GM12878 (cell line): Measurements from ENCODE around the gene KCNAB2.

DNA sequence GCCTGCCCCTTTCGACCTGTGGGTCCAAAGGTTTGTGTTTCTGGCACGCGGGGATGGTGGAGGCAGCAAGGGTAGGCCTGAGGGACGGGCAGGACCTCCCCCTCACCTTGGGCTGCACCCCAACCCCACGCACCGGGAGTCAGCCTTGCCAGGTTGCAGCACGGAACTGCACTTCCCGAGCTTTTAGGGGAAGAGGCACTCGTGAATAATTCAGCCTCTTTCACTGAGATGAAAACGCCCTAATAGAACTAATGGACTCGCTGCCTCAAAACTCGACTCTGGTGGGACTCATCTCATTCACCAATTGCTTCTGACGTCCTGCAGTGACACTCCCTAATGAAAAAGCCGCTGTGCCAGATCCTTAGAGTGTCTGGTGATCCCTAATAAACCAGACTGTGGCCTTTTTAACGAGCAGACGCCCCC, at the start of gene KCNAB2:
KCNAB2 (plus strand) TSS at position 138 of the 423 bp plus-strand sequence.
- RAMPAGE, long total RNA, result no peak
- RRBS, 2 experiments, result no CpG with 5 or more reads among the region's 16 CpGs
CAGE:
- cytosol, long polyA minus RNA, result no peak
- cytosol, long polyA plus RNA, result no peak
- long polyA plus RNA, result no peak
- nucleolus, long total RNA, result no peak
- nucleus, long polyA plus RNA, result no peak
- nucleus, long total RNA, result no peak

GRCh38 chr1:6179008-6179459, 1.1 kb downstream of the CHD5 start:
- RAMPAGE, long total RNA, result no peak
- RRBS, 2 experiments, result 6 to 11% methylated on average over 7 to 14 of the region's 31 CpGs
CAGE:
- cytosol, long polyA minus RNA, result no peak
- cytosol, long polyA plus RNA, result no peak
- long polyA plus RNA, result no peak
- nucleolus, long total RNA, result no peak
- nucleus, long polyA plus RNA, result no peak
- nucleus, long total RNA, result no peak

DNA sequence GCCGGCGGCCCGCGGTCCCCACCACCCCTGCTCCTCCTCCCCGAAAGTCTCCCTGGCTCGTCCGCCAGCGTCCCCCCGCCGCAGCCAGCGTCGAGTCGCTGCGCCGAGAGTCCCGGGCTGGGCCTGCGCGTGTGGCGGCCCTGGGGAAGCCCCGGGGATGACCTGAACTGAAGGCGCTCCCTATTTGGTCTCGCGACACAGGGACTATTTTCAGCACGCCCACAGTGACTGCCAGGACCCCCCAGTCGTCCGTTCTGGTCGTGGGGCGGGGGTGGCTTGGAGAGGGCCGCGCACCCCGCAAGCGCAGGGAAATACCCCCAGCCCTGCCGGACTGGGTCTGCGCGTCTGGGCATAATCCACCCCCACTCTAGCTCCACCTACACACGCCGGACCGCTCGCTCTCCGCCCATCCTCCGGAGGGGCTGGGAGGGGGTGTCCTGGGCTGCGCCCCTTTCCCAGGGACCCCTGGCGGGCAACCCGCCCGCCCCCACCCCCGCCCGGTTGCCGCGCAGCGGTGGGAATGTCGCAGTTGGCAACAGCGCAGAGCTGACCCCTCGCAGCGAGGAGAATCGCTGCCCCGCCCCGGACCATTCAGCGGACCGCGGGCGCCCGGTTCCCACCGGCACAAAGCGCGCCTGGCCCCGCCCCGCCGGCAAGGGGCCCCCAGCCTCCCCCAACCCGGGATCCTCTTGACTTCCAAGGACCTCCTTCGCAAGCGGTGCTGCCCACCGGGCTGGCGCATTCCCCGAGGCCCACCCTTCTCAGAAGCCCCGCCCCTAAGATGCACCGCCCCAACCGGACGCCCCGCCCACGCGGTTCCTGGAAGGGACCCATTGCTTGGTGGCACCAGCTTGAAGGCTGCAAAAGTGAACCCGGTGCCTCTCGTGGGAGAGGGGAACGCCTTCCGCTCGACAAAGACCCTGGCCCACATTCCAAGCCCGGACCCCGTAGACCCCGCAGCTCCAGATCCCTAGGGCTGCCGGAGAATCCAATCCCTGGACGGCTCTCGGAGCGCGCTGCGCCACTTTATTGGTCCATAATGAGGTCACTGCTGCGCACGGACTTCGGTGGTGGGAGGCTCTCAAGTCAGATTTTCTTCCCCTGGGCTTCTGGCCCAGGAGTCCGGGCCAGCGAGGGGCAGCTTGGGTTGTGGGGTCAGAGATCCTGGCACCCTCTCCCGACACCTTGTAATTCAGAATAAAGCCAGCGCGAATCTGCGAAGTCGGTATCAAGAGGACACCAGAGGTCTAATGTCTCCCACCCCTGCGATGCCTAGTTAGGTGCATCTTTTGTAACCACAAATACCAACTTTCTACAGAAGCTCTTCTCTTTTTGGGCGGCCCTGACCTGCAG, 1.8 kb downstream of the HES3 start:
- RAMPAGE, long total RNA, result no peak
- RRBS, 2 experiments, result 2 to 3% methylated on average over 46 to 56 of the region's 107 CpGs
CAGE:
- cytosol, long polyA minus RNA, result no peak
- cytosol, long polyA plus RNA, result no peak
- long polyA plus RNA, result no peak
- nucleolus, long total RNA, result no peak
- nucleus, long polyA plus RNA, result no peak
- nucleus, long total RNA, result no peak

GRCh38 chr1:6248834-6249785, 5.1 kb downstream of the HES3 start:
- RAMPAGE, long total RNA, result no peak
- RRBS, 2 experiments, result 7 to 8% methylated on average over 33 to 45 of the region's 106 CpGs
CAGE:
- cytosol, long polyA minus RNA, result no peak
- cytosol, long polyA plus RNA, result no peak
- long polyA plus RNA, result no peak
- nucleolus, long total RNA, result no peak
- nucleus, long polyA plus RNA, result no peak
- nucleus, long total RNA, result no peak

- RAMPAGE, long total RNA, result no peak
- RRBS, 2 experiments, result no CpG with 5 or more reads among the region's 37 CpGs
CAGE:
- cytosol, long polyA minus RNA, result no peak
- cytosol, long polyA plus RNA, result no peak
- long polyA plus RNA, result no peak
- nucleolus, long total RNA, result no peak
- nucleus, long polyA plus RNA, result no peak
- nucleus, long total RNA, result no peak
These were observed 15.4 kb upstream of the GPR153 start for GRCh38 chr1:6275967-6276981.

DNA sequence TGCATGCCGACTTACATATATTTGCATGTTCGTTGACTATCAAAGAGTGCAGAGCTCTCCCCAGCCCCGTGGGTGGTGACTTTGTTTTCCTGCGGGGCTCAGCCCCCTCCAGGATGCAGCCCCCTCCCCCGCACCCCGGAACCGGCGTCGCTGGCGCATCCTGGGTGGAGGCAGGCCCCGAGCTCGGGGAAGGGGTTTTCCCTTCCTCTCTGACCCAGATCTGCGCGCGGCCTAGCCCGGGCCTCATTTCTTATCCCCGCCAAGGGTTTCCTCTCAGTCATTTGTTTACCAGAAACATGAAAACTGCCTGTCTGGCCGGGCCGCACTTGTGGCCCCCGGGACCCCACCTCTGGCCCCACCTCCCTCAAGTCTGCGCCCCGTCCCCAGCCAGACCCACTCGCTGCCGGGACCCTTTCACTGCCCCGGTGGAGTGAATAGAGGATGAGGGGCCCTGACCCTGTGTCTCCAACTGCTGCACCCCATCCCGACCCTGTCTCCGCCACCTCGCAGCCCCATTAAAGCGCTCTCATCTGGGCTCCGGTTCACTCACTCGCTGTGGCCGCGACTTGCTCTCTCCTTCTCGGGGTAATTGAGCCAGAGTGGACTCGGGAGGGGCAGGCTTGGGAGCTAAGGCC, 5.5 kb downstream of the TNFRSF25 start:
- RAMPAGE, long total RNA, result no peak
- RRBS, 2 experiments, result 7 to 22% methylated on average over 8 to 19 of the region's 35 CpGs
CAGE:
- cytosol, long polyA minus RNA, result no peak
- cytosol, long polyA plus RNA, result no peak
- long polyA plus RNA, result no peak
- nucleolus, long total RNA, result no peak
- nucleus, long polyA plus RNA, result no peak
- nucleus, long total RNA, result no peak

GRCh38 chr1:6473822-6474665, 8.1 kb upstream of the TNFRSF25 start:
- RAMPAGE, long total RNA, result no peak
- RRBS, 2 experiments, result 26 to 49% methylated on average over 6 of the region's 25 CpGs
CAGE:
- cytosol, long polyA minus RNA, result no peak
- cytosol, long polyA plus RNA, result no peak
- long polyA plus RNA, result no peak
- nucleolus, long total RNA, result no peak
- nucleus, long polyA plus RNA, result no peak
- nucleus, long total RNA, result no peak

GRCh38 chr1:6506099-6506586, 14.7 kb upstream of the PLEKHG5 start:
- RAMPAGE, long total RNA, result no peak
- RRBS, 2 experiments, result 41 to 50% methylated on average over 14 of the region's 29 CpGs
CAGE:
- cytosol, long polyA minus RNA, result no peak
- cytosol, long polyA plus RNA, result no peak
- long polyA plus RNA, result no peak
- nucleolus, long total RNA, result no peak
- nucleus, long polyA plus RNA, result no peak
- nucleus, long total RNA, result no peak

DNA sequence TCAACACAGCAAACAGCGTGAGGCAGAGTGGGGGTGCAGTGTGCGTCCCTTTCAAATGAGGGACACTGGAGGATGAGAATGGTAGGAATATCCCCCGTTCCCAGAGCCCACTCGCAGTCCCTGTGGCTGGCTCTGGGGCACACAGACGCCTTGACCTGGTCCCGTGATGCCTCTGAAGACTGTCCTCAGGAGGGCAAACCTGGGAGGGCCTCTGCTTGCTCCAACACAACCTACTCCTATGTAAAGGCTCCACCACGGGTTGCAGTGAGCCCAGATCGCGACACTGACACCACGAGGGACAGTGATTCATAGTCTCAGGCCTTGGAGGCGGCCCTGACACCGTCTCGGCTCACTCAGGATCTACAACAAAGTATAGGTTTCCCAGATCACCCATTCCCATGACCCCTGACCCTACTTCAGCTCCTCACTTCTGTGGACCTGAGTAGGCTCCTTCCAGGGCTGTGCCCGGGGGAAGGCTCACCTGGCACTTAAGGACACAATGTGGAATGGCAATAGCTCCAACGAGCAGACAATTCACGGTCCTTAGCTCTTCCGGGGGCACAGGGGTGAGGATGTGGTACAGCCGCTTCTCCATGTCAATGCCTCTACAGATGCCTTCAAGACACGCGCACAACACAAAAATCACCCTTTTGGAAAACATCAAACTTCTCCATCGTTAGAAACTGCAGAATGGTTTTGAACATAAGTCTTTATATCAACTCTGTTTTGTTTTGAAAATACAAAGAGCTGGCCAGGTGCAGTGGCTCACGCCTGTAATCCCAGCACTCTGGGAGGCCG, 27.9 kb downstream of the NOL9 start:
- RAMPAGE, long total RNA, result no peak
- RRBS, 2 experiments, result 98% methylated on average over 4 of the region's 23 CpGs
CAGE:
- cytosol, long polyA minus RNA, result no peak
- cytosol, long polyA plus RNA, result no peak
- long polyA plus RNA, result no peak
- nucleolus, long total RNA, result no peak
- nucleus, long polyA plus RNA, result no peak
- nucleus, long total RNA, result no peak

GRCh38 chr1:6587262-6588574, 7.9 kb downstream of the ZBTB48 start:
- RAMPAGE, long total RNA, result no peak
- RRBS, 2 experiments, result 19 to 68% methylated on average over 2 to 4 of the region's 31 CpGs
CAGE:
- cytosol, long polyA minus RNA, result no peak
- cytosol, long polyA plus RNA, result no peak
- long polyA plus RNA, result no peak
- nucleolus, long total RNA, result no peak
- nucleus, long polyA plus RNA, result no peak
- nucleus, long total RNA, result no peak

GRCh38 chr1:6600309-6601603, 1.9 kb downstream of the KLHL21 start:
- RAMPAGE, long total RNA, result no peak
- RRBS, 2 experiments, result 1 to 3% methylated on average over 2 to 5 of the region's 33 CpGs
CAGE:
- cytosol, long polyA minus RNA, result no peak
- cytosol, long polyA plus RNA, result no peak
- long polyA plus RNA, result no peak
- nucleolus, long total RNA, result no peak
- nucleus, long polyA plus RNA, result no peak
- nucleus, long total RNA, result no peak

DNA sequence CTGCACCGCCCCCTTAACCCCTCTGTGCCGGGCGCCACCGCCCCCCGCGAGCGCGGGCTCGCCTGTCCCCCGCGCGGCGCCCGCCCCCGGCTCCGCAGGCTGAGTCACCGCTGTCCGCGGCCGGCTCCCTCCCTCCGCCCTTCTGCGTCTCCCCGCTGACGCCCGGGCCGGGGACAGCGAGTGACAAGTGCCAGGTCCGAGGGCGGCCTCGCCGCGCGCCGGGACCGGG, 192 bp upstream of the KLHL21 start:
- RAMPAGE, long total RNA, result no peak
- RRBS, 2 experiments, result 2% methylated on average over 28 of the region's 35 CpGs
CAGE:
- cytosol, long polyA minus RNA, result no peak
- cytosol, long polyA plus RNA, result no peak
- long polyA plus RNA, result no peak
- nucleolus, long total RNA, result no peak
- nucleus, long polyA plus RNA, result no peak
- nucleus, long total RNA, result no peak

DNA sequence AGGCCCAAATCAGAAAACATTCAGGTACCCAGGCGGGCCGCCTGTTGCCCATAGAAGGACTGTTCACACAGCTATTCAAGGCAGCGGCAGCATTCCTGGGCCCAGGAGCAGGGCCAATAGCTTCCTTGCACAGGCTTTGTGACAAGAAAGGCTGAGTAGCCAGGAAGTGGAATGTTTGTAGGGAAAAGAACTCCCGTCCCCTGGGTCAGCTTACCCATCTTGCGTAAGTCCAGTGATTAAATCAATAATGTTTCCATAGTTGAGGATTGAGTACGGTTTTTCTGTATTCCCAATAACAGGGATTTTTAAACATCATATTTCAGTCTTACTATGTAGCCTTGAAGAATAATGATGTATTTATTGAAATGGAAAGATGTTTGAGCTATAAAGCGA, 1.6 kb upstream of the KLHL21 start:
- RAMPAGE, long total RNA, result no peak
- RRBS, 2 experiments, result no CpG with 5 or more reads among the region's 7 CpGs
CAGE:
- cytosol, long polyA minus RNA, result no peak
- cytosol, long polyA plus RNA, result no peak
- long polyA plus RNA, result no peak
- nucleolus, long total RNA, result no peak
- nucleus, long polyA plus RNA, result no peak
- nucleus, long total RNA, result no peak

GRCh38 chr1:6633710-6634419, 9.2 kb downstream of the THAP3 start:
- RAMPAGE, long total RNA, result no peak
- RRBS, 2 experiments, result no CpG with 5 or more reads among the region's 21 CpGs
CAGE:
- cytosol, long polyA minus RNA, result no peak
- cytosol, long polyA plus RNA, result no peak
- long polyA plus RNA, result no peak
- nucleolus, long total RNA, result no peak
- nucleus, long polyA plus RNA, result no peak
- nucleus, long total RNA, result no peak

DNA sequence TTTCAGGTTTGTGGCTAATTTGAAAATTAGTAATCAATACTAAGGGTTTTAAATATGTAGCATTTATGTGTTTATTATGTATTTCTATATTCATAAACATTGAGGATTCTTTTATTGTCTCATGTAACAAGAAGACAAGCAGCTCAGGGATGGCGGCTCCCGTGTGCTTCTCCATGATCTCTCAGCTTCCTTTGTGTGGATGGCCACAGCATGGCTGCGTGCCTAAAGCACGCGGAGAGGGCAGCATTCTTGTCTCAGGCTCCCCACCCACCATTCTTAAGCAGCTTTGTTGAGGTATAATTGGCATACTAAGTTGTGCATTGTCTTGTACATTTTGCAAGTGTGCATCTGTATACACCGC, 81.5 kb downstream of the CAMTA1 start:
- RAMPAGE, long total RNA, result no peak
- RRBS, 2 experiments, result no CpG with 5 or more reads among the region's 6 CpGs
CAGE:
- cytosol, long polyA minus RNA, result no peak
- cytosol, long polyA plus RNA, result no peak
- long polyA plus RNA, result no peak
- nucleolus, long total RNA, result no peak
- nucleus, long polyA plus RNA, result no peak
- nucleus, long total RNA, result no peak

DNA sequence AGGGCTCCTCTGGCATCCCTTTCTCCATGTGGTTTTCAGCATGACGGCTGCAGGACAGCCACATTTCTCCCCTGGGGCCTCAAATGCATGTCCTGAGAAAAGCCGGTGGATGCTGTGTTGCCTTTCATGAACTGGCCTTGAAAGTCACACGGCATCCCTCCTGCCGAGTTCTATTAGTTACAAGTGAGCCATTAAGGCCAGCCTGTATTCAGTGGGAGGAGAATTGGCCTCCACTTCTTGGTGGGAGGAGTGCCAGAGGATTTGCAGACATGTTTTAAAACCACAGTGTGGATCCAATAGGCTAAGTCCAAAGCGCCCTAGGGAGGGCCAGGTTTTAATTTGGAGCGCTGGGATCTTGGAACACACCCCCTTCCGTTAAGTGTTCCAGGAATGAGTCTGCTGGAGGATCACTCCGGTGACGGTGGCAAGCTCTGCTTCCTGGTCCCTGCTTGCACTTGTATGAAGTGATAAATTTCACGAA, 137.3 kb downstream of the CAMTA1 start:
- RAMPAGE, long total RNA, result no peak
- RRBS, 2 experiments, result no CpG with 5 or more reads among the region's 10 CpGs
CAGE:
- cytosol, long polyA minus RNA, result no peak
- cytosol, long polyA plus RNA, result no peak
- long polyA plus RNA, result no peak
- nucleolus, long total RNA, result no peak
- nucleus, long polyA plus RNA, result no peak
- nucleus, long total RNA, result no peak

DNA sequence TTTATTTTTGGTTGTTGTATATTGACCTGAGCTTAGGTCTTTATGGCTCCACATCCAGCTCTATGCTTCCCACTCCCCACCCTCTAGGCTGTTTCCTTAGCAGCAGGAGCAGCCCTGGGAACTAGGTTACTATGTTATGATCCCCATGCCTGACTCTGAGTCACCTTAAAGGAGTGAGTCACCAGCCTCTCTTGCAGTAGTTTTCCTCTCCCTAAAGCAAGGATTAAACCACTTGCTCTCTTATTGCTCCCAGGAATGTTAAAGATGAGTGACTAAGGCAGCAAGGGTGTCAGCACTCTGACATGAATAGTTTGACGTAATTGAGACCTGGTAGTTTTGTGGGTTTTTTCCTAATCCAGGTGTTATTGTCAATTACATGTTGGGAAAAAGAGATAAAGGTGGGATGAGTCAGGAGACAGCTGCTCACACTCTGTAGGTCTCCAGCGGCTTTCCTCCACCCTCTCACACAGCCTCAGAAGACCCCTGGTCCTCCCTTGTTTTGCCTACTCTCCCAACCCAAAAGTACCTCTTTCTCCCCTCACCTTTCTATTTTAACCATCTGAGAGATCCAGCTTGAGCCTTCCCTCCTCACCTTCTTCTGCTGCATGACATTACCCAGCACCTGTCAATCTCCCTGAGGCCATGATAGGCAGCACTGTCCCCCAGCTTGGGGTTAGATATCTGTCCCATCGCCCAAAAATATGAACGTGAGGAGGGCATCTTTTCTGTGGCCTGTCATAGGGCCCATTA, 369.1 kb upstream of the VAMP3 start:
- RAMPAGE, long total RNA, result no peak
- RRBS, 2 experiments, result no CpG with 5 or more reads among the region's 4 CpGs
CAGE:
- cytosol, long polyA minus RNA, result no peak
- cytosol, long polyA plus RNA, result no peak
- long polyA plus RNA, result no peak
- nucleolus, long total RNA, result no peak
- nucleus, long polyA plus RNA, result no peak
- nucleus, long total RNA, result no peak

GRCh38 chr1:7471585-7472360, 299.3 kb upstream of the VAMP3 start:
- RAMPAGE, long total RNA, result no peak
- RRBS, 2 experiments, result no CpG with 5 or more reads among the region's 23 CpGs
CAGE:
- cytosol, long polyA minus RNA, result no peak
- cytosol, long polyA plus RNA, result no peak
- long polyA plus RNA, result no peak
- nucleolus, long total RNA, result no peak
- nucleus, long polyA plus RNA, result no peak
- nucleus, long total RNA, result no peak

DNA sequence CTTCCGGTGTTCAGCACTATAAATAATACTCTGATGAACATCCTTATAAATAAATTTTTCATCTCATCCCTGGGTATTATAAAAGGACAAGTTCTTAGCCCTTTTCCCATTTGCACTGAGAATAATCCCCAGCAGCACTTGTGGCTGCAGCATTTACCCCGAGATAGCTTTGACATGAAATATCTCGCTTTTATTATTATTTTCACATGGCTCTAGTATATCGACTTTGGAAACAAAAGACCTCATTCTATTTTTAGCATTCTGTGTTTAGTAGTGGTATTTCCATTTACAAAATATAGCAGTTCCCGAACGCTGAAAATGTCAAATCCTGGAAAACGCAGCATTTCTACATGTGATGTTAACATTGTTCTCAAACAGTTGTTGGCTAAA, 227.8 kb upstream of the VAMP3 start:
- RAMPAGE, long total RNA, result no peak
- RRBS, 2 experiments, result no CpG with 5 or more reads among the region's 7 CpGs
CAGE:
- cytosol, long polyA minus RNA, result no peak
- cytosol, long polyA plus RNA, result no peak
- long polyA plus RNA, result no peak
- nucleolus, long total RNA, result no peak
- nucleus, long polyA plus RNA, result no peak
- nucleus, long total RNA, result no peak

DNA sequence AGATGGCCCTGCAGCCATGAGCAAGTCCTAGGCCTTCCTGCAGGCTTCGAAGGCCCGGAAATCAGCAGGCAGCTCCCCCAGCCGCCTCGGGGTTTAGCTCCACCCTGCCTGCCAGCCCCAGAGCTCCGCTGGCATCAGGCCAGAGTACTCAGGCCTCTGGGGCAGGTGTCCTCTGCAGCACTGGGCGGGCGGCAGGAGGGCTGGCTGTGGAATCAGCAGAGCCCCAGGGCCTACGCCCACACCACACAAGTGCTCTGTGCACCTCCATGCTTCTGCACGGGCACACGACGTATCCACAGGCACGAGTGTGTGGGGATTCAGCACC, 125.6 kb upstream of the VAMP3 start:
- RAMPAGE, long total RNA, result no peak
- RRBS, 2 experiments, result no CpG with 5 or more reads among the region's 12 CpGs
CAGE:
- cytosol, long polyA minus RNA, result no peak
- cytosol, long polyA plus RNA, result no peak
- long polyA plus RNA, result no peak
- nucleolus, long total RNA, result no peak
- nucleus, long polyA plus RNA, result no peak
- nucleus, long total RNA, result no peak